A172 (cell line): ENCODE results near the gene ATXN7L3B.

- RAMPAGE, long total RNA = no peak
These were observed 12.0 kb downstream of the MDM2 start for GRCh38 chr12:68819808-68820589.

DNA sequence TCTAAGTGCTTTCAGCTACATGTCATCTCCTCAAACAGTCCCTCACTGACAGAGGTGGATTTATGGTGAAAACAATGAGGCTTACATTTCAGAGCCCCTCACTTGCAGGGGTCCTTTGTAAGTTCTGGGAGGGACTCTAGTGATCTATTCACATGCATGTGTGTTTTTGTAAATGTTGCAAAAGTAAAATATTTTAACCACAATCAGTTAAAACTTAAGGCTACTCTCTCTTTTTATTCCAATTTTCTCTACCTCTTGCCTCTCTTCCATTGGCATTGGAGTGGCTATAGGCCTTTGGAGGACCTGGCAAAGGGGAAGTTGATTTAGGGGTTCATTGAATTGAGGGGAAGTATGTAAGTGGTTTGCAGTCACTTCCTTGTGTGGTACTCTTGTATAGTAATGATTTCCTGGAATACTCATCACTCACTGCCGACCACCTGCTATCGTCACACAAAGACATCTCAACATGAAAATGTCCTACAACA lies 45.6 kb upstream of the CPM start:
- RAMPAGE, long total RNA = no peak

DNA sequence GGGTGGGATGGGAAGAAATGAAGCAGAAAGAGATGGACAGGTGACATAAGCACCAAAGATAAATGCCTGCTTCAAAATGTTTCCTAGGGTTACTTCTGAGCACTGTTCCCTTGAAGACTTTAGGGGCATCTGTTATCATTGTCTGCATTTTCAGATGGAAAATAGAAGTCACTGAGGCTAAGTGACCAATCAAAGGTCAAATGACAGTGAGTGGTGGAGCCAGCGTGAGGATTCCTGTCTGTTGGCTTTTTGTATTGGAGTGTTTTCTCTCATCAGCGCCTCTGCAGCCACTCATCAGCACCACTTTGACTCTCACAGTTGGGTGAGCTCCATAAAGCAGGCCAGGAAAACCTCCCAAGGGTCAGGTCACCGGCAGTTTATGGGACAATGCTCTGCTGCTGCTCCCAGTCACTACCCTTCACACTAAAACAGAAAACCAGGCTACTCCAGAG lies 133.5 kb upstream of the CPM start:
- RAMPAGE, long total RNA = no peak

DNA sequence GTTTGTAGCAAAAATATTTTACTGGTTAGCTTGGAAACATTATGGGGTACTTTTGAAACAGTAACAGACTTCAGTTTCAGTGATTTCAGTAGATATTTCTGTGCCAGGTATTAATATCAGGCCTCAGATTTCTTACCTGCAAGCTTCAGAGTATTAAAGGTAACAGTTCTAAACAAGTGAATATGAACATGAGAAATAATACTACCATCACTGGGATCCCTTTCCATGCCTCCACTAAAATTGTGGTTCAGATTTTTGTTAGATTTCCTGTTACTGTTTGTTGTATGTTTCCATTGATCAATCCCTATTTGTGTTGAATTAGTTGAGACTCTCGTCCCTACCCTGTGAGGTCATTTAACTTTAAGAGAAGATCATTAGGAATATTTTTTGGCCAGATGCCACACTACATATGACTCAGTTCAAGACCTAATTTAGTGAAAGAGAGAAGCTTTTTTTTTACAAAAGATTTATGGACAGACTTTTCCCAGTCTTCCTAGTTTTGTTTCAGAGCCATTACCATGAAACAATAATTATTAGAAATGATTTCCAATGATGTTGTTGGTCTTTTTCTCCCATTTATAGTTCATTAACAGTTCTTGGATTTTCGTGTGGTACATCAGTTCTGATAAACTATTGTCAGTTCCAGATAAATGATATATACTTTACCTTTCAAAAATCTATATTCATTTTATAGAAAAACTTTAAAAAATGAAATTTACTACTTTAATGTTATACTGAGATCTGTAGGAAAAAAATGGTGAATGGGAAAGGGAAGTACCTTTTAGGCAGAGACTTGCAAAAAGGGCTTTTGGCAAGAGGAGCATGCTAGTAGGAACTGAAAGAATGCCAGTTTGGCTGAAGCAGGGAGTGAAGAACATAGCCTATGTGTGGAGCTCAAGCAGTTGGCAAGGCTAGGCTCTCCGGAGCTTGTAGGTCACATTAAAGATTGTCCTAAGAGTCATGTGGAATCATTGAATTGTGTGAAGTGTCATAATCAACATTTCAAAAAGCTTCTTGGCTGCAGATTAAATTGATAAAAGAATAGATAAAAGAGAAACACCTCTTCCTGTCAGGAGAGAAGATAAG lies 35.6 kb downstream of the CPSF6 start:
- RAMPAGE, long total RNA = no peak

GRCh38 chr12:69332642-69333273 lies 15.4 kb upstream of the LYZ start:
- RAMPAGE, long total RNA = no peak

GRCh38 chr12:69819989-69820486 lies 5.0 kb upstream of the MYRFL start:
- RAMPAGE, long total RNA = no peak

- RAMPAGE, long total RNA = no peak
These were observed 111.1 kb downstream of the MYRFL start for GRCh38 chr12:69936034-69936640.

DNA sequence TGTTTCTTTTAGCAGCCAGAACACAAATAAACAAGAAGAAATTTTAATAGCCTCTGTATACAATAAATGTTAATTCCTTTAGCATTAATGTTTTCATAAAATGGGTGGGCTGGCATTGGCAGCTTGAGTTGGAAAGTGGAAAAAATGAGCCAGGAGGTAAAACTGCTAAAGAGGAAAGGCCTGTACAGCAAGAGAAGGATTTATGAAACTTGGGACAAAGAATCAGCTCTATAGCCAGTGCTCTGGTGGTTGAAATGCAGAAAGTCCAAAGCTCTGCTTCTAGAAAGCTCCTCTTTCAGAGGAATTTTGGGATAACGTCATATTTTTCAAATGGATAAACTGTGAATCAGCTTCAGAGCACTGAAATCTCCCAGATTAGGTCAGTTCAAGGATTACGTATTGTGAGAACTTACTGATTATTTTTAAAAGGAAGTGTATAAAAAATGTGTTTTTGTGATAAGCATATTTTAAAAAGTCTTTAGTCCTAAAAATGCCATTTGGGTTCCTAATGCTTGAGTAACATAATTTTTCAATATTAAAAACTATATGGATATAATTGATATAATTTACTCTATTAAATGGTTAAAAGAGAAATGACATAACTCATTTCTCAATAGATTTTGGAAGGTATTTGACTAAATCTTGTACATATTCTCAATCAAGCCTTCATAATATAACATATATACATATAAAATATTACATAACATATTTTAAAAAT lies 203.0 kb upstream of the CNOT2 start:
- RAMPAGE, long total RNA = no peak

GRCh38 chr12:70242300-70243143 lies 711 bp upstream of the CNOT2 start:
- RAMPAGE, long total RNA = no peak

DNA sequence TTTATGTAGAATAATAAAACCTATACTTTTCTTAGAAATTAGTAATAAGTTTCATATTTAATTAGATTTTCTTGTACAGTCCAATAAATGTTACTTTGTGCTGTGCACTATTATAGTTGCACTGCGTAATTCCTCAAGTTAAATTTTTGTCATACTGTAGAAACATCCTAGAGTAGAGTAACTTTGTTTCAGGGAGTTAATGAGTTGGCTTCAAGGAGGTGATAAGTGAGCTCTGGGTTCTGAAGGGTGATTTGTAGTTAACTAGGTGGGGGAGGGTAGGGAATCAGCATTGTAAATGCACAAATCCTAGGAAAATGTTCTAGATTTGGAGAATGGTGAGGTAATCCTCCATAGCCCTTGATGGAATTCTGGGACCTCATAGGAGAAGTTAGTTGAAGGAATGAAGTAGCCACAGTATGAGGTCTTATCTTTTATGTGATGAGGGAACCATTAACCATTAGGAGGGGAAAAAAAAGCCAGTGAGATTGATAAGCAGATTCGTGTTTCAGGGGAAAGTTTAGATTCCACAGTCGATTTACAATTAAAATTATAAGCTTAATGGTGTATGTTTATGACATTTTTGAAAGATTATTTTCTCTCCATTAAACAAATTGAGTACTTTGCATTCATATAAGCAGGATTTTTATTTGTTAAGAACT lies 8.0 kb downstream of the CNOT2 start:
- RAMPAGE, long total RNA = no peak

GRCh38 chr12:70357852-70358509 lies 8.1 kb upstream of the KCNMB4 start:
- RAMPAGE, long total RNA = no peak

- RAMPAGE, long total RNA = no peak
These were observed 87.1 kb downstream of the PTPRB start for GRCh38 chr12:70550020-70550597.

DNA sequence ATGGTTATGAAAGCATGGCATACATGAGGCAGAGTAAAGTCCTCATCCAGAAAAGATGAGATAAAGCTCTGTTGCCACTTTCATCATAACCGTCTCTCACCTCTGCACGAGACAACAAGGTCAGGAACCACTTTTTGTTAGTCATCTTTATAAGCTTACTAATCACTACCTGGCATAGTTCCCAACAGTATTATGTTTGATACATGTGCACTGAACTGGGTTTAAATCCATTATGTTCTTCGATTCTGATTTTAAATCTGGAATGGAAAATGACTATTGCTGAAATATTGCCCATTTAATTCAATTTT lies 31.2 kb downstream of the PTPRB start:
- RAMPAGE, long total RNA = no peak

- RAMPAGE, long total RNA = no peak
These were observed 2.0 kb upstream of the TSPAN8 start for GRCh38 chr12:71159745-71160341.

DNA sequence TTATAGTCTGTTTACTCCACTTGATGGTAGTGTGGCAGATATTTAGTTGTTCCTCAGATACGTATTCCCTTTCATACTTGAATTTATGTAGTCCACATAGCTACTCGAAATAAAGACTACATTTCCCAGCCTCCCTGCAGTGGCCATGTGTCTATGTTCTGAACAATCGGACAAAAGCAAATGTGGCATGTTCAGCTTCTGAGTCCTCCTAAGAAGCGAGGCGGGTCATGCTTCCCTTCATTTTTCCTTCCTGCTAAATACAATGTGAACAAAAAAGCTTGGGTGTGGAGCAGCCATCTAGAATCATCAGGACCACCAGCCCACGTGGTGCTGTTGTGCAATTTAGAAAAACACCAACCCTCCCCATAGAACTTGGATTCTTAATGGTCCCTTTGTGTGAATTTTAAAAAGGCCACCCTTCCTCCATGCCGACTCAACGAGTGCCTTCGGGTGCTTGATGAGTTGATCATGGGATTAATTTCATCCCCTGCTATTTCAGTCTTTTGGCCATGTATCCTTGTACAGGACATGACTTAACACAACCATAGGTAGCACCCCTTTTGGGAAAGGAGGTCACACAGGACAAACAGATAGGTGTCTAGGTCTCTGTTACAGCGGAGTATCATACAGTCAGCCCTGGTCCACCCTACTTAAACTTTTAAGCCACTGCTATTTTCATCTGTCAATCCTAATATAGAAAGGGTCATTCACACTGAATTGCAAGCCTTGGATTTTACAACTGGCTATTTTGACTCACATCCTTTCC lies 60.7 kb downstream of the ZFC3H1 start:
- RAMPAGE, long total RNA = no peak

GRCh38 chr12:71731897-71732326 lies 22.8 kb upstream of the RAB21 start:
- RAMPAGE, long total RNA = no peak

DNA sequence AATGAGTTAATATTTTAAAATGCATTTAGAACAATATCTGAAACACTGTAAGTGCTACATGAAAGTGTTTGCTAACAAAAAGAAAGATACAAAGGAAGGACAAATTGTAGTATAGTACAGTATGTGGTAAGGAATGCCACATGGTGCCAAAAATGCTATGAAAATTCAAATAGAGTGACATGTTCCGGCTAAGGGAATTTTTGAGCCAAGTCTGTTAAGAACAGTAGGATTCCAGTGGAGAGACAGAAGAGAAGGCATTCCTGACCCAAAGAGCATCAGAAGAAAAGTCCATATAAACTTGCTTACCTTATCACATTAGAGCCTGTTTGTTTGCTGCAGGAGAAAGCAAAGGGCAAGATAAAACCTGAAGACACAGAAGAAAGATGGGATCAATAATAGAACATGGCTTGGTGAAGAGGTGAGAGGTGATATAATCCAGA lies 148.4 kb downstream of the TPH2 start:
- RAMPAGE, long total RNA = no peak

DNA sequence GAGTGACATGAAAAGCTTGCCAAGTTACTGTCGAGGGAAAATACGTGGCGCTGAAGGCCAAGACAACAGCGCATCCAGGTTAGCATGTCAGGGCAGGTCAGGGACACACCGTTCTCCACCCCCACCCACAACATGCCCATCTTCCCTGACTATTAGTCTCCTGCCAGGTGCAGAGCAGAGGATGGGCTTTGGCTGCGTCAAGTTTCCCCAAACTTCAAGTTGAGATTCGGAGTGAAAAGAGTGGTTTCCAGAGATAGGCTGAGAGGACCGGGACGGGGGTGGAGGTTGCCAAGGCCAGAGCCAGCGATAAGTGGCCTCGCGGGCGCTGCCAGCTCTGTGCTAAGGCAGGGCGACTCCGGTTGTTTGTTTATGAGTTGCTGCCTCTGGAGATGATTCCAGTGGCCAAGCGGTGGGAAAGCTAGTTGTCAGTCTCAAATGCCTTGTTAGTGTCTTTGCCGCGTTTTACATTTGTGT lies 1.8 kb downstream of the TRHDE start:
- RAMPAGE, long total RNA = no peak

DNA sequence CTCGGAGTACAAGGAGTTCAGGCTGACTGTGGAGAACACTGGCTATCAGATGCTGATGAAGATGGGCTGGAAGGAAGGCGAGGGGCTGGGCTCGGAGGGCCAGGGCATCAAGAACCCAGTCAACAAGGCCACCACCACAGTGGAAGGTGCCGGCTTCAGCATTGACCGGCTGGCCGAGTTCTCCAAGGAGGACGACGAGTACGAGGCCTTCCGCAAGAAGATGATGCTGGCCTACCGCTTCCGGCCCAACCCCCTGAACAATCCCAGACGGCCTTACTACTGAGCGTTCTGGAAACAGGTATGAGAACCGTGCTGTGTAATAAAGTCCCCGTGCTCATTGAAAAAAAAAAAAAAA lies 366.1 kb upstream of the ATXN7L3B start:
- RAMPAGE, long total RNA = no peak

GRCh38 chr12:74537597-74538537 lies at the start of gene ATXN7L3B:
ATXN7L3B (plus strand) TSS chr12:74537835.
- RAMPAGE, long total RNA = start-site peak on the plus strand at chr12:74537808-74537843, 78 and 32 reads in 2 replicates